H1 (cell line): ENCODE measurements around the gene LYZL1.

DNA sequence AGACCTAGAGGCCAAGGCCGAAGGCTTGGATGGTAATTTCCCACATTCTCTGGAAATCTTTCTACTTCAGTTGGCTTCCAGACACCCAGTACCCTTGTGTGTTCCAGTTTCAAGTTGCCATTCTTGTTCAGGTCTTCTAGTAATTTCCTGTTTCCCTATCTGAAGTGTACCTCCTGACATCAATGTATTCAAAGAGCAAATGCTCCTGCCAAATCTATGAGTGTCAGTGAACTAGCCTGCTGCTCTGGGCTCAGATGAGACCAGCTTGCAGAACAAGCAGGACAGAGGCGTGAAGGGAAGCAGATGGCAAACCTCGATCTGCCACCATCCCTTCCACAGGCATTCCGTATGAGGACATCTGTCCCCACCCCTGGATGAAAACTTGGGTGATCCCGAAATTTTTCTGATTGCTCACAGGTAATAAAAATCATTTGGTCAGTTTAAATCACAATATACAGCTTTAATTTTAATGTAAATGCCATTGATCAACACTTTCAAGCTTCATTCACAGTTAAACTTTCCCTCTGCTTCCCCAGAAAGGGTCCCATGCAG is 4.4 kb upstream of the MPP7 start:
- RRBS: no CpG with 5 or more reads among the region's 5 CpGs
CAGE:
- cytosol, long polyA plus RNA: no peak
- long polyA plus RNA: no peak
- nucleus, long polyA plus RNA: no peak

- RRBS: no CpG with 5 or more reads among the region's 5 CpGs
CAGE:
- cytosol, long polyA plus RNA: no peak
- long polyA plus RNA: no peak
- nucleus, long polyA plus RNA: no peak
These were observed 62.6 kb downstream of the WAC start for GRCh38 chr10:28595302-28596146.

GRCh38 chr10:28676194-28677096 is 876 bp upstream of the BAMBI start:
- RRBS: 1% methylated on average over 15 of the region's 38 CpGs
CAGE:
- cytosol, long polyA plus RNA: no peak
- long polyA plus RNA: no peak
- nucleus, long polyA plus RNA: no peak

DNA sequence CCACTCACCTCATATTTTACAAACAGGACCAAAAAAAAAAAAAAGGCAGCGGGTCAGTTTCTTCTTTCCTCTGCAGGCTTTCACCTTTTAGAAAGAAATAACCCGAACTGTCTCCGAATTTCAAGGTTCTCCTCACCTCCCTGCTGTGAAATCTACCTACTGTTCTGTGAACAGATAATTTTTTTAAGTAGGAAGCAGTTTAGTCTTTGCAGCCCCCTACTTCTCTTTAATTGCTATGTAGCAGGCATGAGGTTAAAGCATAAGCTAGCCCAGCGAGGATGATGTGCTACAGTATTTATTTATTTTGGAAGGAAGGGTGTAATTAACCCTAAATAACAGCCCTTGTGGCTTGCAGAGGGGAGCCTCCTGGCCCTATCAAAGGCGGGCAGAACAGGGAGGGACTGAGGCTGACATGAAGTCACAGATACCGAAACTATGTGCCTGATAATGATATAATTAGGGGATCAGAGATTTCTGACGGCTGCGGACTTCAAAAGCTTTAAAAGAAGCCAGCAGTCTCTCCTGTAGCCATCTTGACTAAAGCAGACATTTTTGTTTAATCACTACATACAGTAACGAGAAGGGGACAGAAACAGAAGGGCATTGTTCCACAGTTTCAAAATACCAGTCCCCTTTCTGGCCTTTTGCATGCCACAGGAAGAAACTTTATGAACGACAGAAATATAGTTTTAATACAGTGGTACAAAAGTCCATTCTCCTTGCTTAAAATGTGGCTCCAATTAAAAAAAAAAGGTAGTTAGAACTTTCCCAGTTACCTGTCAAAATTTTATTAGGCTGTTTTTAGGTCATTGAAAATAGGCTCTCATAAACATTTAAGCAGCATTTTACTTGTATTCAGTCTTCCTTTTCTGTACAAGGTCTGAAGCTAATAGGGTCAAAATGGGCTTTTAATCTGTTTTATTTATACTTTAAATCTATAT is 1.7 kb downstream of the BAMBI start:
- RRBS: no CpG with 5 or more reads among the region's 10 CpGs
CAGE:
- cytosol, long polyA plus RNA: no peak
- long polyA plus RNA: no peak
- nucleus, long polyA plus RNA: no peak

- RRBS: no CpG with 5 or more reads among the region's 10 CpGs
CAGE:
- cytosol, long polyA plus RNA: no peak
- long polyA plus RNA: no peak
- nucleus, long polyA plus RNA: no peak
These were observed 2.7 kb downstream of the BAMBI start for GRCh38 chr10:28680054-28680377.

GRCh38 chr10:28806466-28807467 is 129.4 kb downstream of the BAMBI start:
- RRBS: no CpG with 5 or more reads among the region's 10 CpGs
CAGE:
- cytosol, long polyA plus RNA: no peak
- long polyA plus RNA: no peak
- nucleus, long polyA plus RNA: no peak

DNA sequence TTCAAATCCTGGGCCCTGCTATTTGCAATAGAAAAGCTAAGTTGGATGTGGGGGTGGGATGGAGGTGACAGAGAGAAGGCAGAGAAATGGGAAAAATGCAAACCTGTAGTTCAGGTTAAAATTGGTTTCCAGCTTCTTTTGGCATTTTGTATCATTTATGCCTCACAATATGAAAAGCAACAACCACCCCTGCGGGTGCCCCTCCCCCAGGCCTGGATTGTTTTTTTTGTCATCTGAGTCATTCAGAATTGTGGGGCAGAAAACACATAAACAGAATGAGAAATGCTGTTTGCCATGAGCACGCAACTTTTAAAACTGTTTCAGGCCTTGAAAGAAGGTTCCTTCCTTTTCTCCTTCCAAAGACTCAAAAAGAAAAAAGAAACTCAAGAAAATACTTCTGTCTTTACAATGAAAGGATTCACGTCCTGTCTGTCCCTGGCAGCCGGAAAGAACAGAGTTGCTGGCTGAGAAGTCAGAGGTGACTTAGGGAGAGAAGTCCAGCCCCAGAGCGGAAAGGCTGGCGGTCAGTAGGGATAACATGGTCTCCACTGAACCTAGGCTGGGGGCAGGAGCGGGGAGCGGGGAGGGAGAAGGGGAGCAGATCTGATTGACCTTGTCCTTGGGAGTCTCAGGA is 133.1 kb downstream of the BAMBI start:
- RRBS: no CpG with 5 or more reads among the region's 8 CpGs
CAGE:
- cytosol, long polyA plus RNA: no peak
- long polyA plus RNA: no peak
- nucleus, long polyA plus RNA: no peak

GRCh38 chr10:28896113-28896375 is 218.7 kb downstream of the BAMBI start:
- RRBS: no CpG with 5 or more reads among the region's 7 CpGs
CAGE:
- cytosol, long polyA plus RNA: no peak
- long polyA plus RNA: no peak
- nucleus, long polyA plus RNA: no peak

- RRBS: no CpG with 5 or more reads among the region's 10 CpGs
CAGE:
- cytosol, long polyA plus RNA: no peak
- long polyA plus RNA: no peak
- nucleus, long polyA plus RNA: no peak
These were observed 304.5 kb upstream of the LYZL1 start for GRCh38 chr10:28984242-28984846.

- RRBS: no CpG with 5 or more reads among the region's 9 CpGs
CAGE:
- cytosol, long polyA plus RNA: no peak
- long polyA plus RNA: no peak
- nucleus, long polyA plus RNA: no peak
These were observed 169.5 kb upstream of the LYZL1 start for GRCh38 chr10:29119343-29119721.

GRCh38 chr10:29288930-29289253 is at the start of gene LYZL1:
Gene LYZL1 (plus strand): TSS chr10:29289070.
- RRBS: no CpG with 5 or more reads among the region's 6 CpGs
CAGE:
- cytosol, long polyA plus RNA: no peak
- long polyA plus RNA: no peak
- nucleus, long polyA plus RNA: no peak

DNA sequence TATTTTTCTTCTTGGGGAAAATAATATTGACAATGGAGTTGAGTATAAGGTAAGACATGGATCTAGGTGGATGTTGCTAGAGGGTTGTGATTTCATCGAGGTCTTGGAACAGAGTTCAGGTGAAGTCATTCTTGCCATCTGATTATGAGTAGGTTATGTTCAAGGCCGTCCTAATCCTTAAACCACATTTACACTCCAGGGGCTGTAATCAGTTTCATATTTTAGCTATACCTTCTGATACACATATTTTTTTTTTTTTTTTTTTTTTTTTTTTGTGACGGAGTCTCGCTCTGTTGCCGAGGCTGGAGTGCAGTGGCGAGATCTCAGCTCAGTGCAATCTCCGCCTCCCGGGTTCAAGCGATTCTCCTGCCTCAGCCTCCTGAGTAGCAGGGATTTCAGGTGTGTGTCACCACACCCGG is 121.6 kb downstream of the LYZL1 start:
- RRBS: no CpG with 5 or more reads among the region's 10 CpGs
CAGE:
- cytosol, long polyA plus RNA: no peak
- long polyA plus RNA: no peak
- nucleus, long polyA plus RNA: no peak

- RRBS: no CpG with 5 or more reads among the region's 6 CpGs
CAGE:
- cytosol, long polyA plus RNA: no peak
- long polyA plus RNA: no peak
- nucleus, long polyA plus RNA: no peak
These were observed 157.7 kb downstream of the LYZL1 start for GRCh38 chr10:29446366-29447157.

DNA sequence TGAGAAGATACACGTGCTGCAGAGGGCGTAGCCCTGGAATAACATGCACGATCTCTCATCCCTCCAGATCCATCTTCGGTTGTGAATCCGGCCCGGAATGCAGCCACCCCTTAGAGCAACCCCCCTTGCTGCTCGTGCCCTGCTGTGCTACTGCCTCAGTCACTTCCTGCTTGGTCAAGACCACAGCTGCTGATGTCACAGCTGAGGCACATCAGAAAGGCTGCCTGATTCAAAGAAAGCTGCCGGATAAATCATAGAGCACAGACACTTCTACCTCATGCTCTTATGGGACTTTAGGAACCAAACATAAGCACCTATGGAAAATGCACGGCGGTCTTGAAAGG is 152.0 kb downstream of the SVIL start:
- RRBS: no CpG with 5 or more reads among the region's 10 CpGs
CAGE:
- cytosol, long polyA plus RNA: no peak
- long polyA plus RNA: no peak
- nucleus, long polyA plus RNA: no peak

- RRBS: no CpG with 5 or more reads among the region's 16 CpGs
CAGE:
- cytosol, long polyA plus RNA: no peak
- long polyA plus RNA: no peak
- nucleus, long polyA plus RNA: no peak
These were observed 47.7 kb downstream of the SVIL start for GRCh38 chr10:29586919-29587669.

GRCh38 chr10:29646316-29647145 is 11.8 kb upstream of the SVIL start:
- RRBS: no CpG with 5 or more reads among the region's 12 CpGs
CAGE:
- cytosol, long polyA plus RNA: no peak
- long polyA plus RNA: no peak
- nucleus, long polyA plus RNA: no peak

- RRBS: no CpG with 5 or more reads among the region's 18 CpGs
CAGE:
- cytosol, long polyA plus RNA: no peak
- long polyA plus RNA: no peak
- nucleus, long polyA plus RNA: no peak
These were observed 186.2 kb upstream of the SVIL start for GRCh38 chr10:29820729-29821702.

DNA sequence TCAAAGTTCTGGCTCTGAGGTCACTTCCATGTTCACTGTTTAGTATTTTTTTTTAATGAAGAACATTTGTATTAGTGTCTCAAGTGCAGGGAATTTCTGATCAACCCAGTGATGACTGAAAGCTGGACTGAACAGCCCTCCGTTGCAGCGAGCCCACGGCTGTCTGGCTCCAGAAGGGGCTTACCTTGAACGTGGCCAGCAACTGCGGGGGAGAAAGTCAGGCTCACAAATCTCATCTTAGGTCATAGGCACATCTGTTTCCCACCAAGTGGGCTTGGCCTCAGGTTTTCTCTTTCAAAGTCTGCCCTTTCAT is 178.2 kb downstream of the JCAD start:
- RRBS: no CpG with 5 or more reads among the region's 5 CpGs
CAGE:
- cytosol, long polyA plus RNA: no peak
- long polyA plus RNA: no peak
- nucleus, long polyA plus RNA: no peak

GRCh38 chr10:29976224-29976640 is 83.2 kb downstream of the JCAD start:
- RRBS: no CpG with 5 or more reads among the region's 2 CpGs
CAGE:
- cytosol, long polyA plus RNA: no peak
- long polyA plus RNA: no peak
- nucleus, long polyA plus RNA: no peak

- RRBS: no CpG with 5 or more reads among the region's 21 CpGs
CAGE:
- cytosol, long polyA plus RNA: no peak
- long polyA plus RNA: no peak
- nucleus, long polyA plus RNA: no peak
These were observed 12.0 kb downstream of the JCAD start for GRCh38 chr10:30047394-30047866.